Uterus (tissue), 7 donors: Measurements from ENCODE around the gene FAM20A.

GRCh38 chr17:67078086-67078529 lies 33.8 kb downstream of the CACNG1 start:
- PRO-cap, 4 experiments = no peak in any of the 4 experiments
- RAMPAGE, long total RNA, 2 experiments = no peak in any of the 2 experiments
- RRBS = no CpG with 5 or more reads among the region's 8 CpGs

GRCh38 chr17:67149768-67150299 lies 95.2 kb downstream of the HELZ start:
- PRO-cap, 4 experiments = no peak in any of the 4 experiments
- RAMPAGE, long total RNA, 2 experiments = no peak in any of the 2 experiments
- RRBS = no CpG with 5 or more reads among the region's 4 CpGs

DNA sequence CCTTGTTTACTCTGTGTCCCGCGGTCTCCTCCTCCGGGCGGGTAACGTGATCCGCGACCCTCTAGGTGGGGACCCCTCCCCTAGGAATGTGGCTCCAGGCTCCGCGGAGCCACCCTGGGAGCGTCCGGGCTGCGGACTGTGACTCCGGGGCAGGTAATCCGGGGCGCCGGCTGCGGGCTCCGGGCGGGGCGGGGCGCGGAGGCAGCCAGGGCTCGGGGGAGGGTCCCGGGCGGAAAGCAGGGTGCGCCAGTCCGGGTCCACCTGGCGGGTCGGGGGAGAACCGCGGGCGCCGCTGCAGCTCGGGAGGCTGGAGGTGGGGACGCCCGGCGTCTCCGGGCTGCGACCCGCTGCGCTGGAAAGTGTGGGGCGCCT lies 806 bp upstream of the HELZ start:
- PRO-cap, 4 experiments = peak in 2 of 4 experiments; most common plus-strand start position 249 of the sequence (in 2); most common minus-strand start position 138 of the sequence (in 2)
- RAMPAGE, long total RNA, 2 experiments = no peak in any of the 2 experiments
- RRBS = 2% methylated on average over 32 of the region's 42 CpGs

GRCh38 chr17:67246188-67246504 lies 1.1 kb upstream of the HELZ start:
- PRO-cap, 4 experiments = peak in 2 of 4 experiments; most common minus-strand start chr17:67246392 (in 2)
- RAMPAGE, long total RNA, 2 experiments = no peak in any of the 2 experiments
- RRBS = 3% methylated on average over 14 of the region's 23 CpGs

DNA sequence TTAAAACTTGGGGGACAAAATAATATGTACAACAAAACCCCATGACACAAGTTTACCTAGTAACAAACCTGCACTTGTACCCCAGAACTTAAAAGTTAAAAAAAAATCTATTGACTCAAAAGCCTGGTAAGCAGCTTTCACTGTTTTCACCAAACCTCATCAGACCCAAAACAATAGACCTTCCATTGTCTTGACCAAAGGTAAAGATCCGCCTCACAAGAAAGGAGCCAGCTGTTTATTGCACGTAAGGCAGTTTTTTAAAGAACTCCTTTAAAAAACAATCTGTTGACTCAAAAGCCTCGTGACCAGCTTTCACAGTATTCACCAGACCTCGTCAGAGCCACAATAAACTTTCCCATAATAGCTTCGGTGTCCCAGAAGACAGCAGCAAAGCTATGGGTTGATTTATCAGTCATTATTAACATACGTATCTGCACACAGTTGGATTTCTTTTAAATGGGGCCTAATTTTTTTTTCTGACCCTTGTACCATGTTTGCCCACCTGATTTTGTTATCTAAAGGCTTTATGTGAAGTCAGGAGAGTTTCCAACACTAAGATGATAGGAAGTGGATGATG lies 17.4 kb upstream of the HELZ start:
- PRO-cap, 4 experiments = peak in 2 of 4 experiments; most common plus-strand start position 358 of the sequence (in 2); most common minus-strand start position 161 of the sequence (in 1)
- RAMPAGE, long total RNA, 2 experiments = no peak in any of the 2 experiments
- RRBS = no CpG with 5 or more reads among the region's 6 CpGs

DNA sequence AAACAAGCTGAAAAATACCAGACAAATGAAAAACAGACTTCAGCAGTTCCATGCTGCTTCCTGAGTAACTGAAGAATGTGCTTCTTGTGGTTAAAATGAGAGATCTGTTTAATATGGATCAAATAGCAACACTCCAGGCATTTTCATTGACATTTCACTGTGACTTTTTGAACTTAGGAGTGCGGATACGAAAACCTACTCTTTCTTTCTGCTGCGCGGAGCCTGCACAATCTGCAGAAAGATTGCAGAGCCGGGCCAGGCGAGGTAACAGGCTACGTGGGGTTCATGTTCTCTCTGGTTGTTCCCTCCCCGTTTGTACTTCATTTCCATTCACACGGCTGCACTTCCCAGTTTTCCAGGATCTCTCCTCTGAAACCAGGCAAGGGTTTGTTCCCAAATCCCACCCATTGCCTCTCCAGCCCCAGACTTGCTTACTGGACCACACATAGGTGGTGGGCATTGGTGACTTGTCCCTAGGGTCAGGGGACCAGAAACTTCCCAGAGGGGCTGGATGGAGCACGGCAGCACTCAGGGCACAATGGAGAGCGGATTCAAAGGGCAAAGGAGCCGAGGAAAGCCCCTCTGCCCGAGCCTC lies 462 bp upstream of the PITPNC1 start:
- PRO-cap, 4 experiments = peak in 1 of 4 experiments; most common plus-strand start position 236 of the sequence (in 1)
- RAMPAGE, long total RNA, 2 experiments = no peak in any of the 2 experiments
- RRBS = no CpG with 5 or more reads among the region's 13 CpGs

DNA sequence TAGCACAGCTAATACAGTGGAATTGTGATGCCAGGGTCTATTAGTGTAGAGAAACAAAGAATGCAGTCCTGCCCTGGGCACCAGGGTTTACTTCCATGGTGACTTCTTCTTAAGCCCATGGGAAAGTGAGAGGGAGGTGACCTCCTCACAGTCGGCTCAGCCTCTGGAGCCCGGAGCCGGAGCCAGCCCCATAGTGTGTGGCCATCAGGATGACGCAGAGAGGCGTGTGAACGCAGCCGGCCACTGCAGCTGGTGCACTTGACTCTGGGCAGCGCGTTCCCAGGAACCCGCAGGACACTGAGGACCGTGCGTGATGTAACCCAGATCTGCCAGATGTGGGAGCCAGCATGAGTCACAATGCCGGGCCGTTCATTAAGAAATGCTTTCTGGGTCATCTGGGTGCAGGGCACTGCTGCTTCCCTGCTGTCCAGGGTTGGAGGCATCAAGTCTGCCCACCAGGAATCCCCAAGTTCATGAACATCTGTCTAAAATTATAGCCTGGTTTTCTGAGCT lies 114.0 kb downstream of the PITPNC1 start:
- PRO-cap, 4 experiments = peak in 4 of 4 experiments; most common plus-strand start position 229 of the sequence (in 1); most common minus-strand start position 165 of the sequence (in 4)
- RAMPAGE, long total RNA, 2 experiments = no peak in any of the 2 experiments
- RRBS = 4% methylated on average over 5 of the region's 14 CpGs

GRCh38 chr17:67891554-67892325 lies 66.4 kb downstream of the BPTF start:
- PRO-cap, 4 experiments = no peak in any of the 4 experiments
- RAMPAGE, long total RNA, 2 experiments = start-site peak on the plus strand in 1 of 2 experiments, at chr17:67891806-67891894 at its widest, 19 reads per replicate
- RRBS = no CpG with 5 or more reads among the region's 8 CpGs

- PRO-cap, 4 experiments = no peak in any of the 4 experiments
- RAMPAGE, long total RNA, 2 experiments = no peak in any of the 2 experiments
- RRBS = no CpG with 5 or more reads among the region's 5 CpGs
Observed at GRCh38 chr17:67910748-67911309, 85.4 kb downstream of the C17orf58 start.

DNA sequence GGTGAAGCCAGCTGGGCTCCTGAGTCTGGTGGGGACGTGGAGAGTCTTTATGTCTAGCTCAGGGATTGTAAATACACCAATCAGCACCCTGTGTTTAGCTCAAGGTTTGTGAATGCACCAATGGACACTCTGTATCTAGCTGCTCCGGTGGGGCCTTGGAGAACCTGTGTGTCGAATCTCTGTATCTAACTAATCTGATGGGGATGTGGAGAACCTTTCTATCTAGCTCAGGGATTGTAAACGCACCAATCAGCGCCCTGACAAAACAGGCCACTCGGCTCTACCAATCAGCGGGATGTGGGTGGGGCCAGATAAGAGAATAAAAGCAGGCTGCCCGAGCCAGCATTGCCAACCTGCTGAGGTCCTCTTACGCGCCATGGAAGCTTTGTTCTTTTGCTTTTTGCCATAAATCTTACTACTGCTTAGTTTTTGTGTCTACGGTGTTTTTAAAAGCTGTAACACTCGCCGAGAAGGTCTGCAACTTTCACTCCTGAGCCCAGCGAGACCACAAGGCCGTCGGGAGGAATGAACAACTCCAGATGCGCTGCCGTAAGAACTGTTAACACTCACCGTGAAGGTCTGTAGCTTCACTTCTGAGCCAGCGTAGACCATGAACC lies 16.9 kb downstream of the KPNA2 start:
- PRO-cap, 4 experiments = no peak in any of the 4 experiments
- RAMPAGE, long total RNA, 2 experiments = no peak in any of the 2 experiments
- RRBS = no CpG with 5 or more reads among the region's 20 CpGs

DNA sequence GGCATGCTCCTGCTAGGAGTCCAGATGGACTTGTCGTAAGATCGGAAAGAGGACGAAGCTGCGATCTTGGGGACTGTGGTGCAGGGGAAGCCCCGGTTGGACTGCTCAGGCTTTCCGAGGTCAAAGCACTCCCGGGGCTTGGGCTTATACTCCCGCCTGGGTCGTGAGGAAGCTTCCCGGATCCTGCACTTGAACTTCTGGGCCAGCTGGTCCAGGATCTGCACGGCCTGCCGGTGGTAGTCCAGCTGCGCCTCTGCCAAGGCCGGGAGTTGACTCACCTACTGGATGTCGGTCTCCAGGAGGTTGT lies 99.1 kb downstream of the KPNA2 start:
- PRO-cap, 4 experiments = peak in 2 of 4 experiments; most common minus-strand start position 255 of the sequence (in 2)
- RAMPAGE, long total RNA, 2 experiments = no peak in any of the 2 experiments
- RRBS = 92% methylated on average over 7 of the region's 15 CpGs

DNA sequence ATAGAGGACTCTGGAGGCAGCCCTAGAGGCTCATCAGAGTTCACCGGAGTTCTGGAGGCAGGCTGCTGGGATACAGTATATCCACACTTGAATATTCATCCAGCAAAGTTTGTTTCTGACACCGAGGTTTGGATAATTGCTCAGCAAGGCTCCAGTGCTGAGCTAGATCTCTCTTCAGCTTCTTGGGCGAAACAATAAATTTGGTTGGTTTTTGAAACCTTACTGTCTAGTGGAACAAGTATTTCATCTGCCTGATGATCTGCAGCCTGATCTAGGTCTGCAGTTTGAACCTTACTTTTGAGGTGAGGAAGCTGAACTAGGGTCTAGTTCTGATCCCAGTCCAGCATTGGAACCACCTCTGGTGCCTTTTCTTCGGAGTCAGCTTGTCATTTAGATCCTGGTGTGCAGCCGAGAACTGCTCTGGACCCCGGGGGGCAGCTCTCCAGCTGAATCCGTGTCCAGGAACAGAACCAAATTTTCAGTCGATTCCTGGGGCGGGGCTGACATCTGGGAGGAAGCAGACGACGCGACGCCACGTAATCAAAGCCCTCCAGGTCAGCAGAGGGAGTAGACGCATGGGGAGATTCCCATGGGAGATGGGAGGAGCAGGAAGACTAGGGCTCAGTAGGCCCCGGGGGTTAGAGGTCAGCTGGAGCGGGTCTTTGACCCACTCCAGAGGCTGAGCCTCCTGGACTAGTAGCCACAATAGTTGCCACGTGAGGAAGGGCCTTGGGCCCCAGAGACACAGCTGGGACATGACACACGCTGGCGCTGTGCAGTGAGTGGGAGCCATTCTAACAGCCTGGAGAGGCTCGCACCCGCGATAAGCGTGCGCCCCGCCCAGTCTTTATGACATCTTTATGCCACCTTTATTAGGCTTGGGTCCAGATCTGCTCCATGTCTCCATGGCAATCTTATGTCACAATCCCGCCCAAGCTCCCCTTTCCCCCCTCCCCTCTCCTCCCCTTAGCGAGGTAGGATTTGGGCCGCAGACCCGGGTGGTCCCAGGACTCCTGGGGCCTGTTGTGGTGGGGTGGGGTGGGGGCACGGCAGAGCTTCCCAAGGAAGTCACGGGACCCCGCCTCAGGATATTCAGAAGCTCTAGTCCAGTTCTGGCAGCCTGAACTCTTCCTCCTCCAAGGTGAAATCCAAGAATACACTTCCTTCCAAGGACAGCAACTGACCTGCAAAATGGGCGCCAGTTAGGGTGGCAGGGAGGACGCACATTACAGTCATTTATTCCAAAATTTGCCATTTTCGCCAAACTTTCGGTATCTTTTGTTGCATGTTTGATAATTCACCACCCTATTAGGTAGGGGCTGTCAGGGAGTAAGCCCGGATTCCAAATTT lies 95.7 kb upstream of the AMZ2 start:
- PRO-cap, 4 experiments = no peak in any of the 4 experiments
- RAMPAGE, long total RNA, 2 experiments = no peak in any of the 2 experiments
- RRBS = 94% methylated on average over 1 of the region's 38 CpGs

GRCh38 chr17:68238984-68239473 lies 8.8 kb upstream of the AMZ2 start:
- PRO-cap, 4 experiments = no peak in any of the 4 experiments
- RAMPAGE, long total RNA, 2 experiments = no peak in any of the 2 experiments
- RRBS = no CpG with 5 or more reads among the region's 1 CpG

- PRO-cap, 4 experiments = no peak in any of the 4 experiments
- RAMPAGE, long total RNA, 2 experiments = no peak in any of the 2 experiments
- RRBS = no CpG with 5 or more reads among the region's 9 CpGs
Observed at GRCh38 chr17:68440991-68441602, 16.2 kb downstream of the WIPI1 start.

GRCh38 chr17:68446395-68447178 lies 10.7 kb downstream of the WIPI1 start:
- PRO-cap, 4 experiments = no peak in any of the 4 experiments
- RAMPAGE, long total RNA, 2 experiments = no peak in any of the 2 experiments
- RRBS = no CpG with 5 or more reads among the region's 11 CpGs

DNA sequence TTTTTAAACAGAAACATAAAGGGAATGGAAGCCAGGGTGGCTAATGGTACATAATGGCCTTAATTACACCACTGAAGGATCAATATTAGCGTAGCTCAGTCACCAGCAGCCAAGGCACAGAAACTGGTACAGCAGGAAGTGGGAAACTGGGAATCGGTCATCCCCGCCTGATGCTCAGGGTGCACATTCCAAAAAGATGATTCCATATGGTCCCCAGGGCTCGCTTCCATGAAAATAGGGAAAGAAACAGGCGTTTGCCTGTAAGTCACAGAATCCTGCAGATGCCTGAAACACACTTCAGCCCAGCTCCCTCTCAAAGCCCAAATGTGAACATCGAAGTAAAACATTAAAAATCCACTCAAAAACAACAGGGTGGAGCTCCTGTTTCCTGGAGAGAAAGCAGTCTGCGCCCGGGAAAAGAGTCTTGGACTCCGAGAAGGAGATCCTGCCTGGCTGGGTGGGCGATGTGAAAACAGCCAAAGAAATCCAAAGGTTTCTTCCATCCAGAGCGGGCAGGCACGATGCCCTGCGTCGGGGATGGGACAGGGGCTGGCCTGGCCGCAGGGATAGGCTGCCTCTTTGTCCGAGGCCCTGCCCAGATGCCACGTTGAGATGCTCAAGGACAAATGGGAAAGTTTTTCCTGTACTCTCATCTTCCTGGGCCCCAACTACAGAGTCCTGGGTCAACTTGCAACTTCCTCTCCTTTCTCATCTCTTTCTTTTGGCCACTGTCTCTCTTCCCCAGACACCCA lies 858 bp downstream of the WIPI1 start:
- PRO-cap, 4 experiments = peak in 4 of 4 experiments; most common plus-strand start position 270 of the sequence (in 3); most common minus-strand start position 530 of the sequence (in 4)
- RAMPAGE, long total RNA, 2 experiments = no peak in any of the 2 experiments
- RRBS = no CpG with 5 or more reads among the region's 17 CpGs

DNA sequence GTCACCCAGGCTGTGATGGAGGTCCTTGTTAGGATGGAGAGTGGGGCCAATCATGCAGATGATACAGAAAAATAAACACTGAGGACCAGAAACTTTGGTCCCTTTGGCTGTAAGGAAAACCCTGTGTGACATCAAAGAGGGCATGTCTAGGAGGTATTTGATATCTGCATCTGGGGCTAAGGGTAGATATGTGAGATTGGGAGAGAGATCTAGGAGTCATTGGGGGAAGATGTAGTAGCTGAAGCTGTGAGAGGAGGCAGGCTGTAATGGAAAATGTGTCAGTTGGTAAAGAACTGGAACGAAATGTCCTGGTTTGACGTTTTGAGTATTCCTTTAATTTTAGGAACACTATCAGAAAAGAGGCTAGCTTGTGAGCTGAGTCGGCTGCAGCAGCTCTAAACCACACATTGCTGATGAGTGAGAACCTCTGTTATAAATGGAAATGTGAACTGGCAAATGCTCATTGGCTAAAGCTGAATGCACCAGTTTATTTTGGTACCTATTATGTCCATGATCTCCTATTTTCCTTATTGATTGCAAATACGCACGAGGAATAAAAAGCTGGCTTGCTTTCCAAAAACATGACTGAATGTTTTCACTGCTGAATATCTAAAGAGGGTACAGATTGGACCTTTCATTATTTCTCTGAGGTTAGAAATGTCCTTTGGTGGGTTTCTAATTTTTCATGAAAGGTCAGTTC lies 11.0 kb upstream of the WIPI1 start:
- PRO-cap, 4 experiments = no peak in any of the 4 experiments
- RAMPAGE, long total RNA, 2 experiments = no peak in any of the 2 experiments
- RRBS = no CpG with 5 or more reads among the region's 5 CpGs

- PRO-cap, 4 experiments = no peak in any of the 4 experiments
- RAMPAGE, long total RNA, 2 experiments = no peak in any of the 2 experiments
- RRBS = no CpG with 5 or more reads among the region's 14 CpGs
Observed at GRCh38 chr17:68540615-68541265, 28.5 kb downstream of the PRKAR1A start.

GRCh38 chr17:68599085-68599571 lies 2.0 kb downstream of the FAM20A start:
- PRO-cap, 4 experiments = peak in 3 of 4 experiments; most common plus-strand start chr17:68599274 (in 1)
- RAMPAGE, long total RNA, 2 experiments = no peak in any of the 2 experiments
- RRBS = no CpG with 5 or more reads among the region's 6 CpGs

DNA sequence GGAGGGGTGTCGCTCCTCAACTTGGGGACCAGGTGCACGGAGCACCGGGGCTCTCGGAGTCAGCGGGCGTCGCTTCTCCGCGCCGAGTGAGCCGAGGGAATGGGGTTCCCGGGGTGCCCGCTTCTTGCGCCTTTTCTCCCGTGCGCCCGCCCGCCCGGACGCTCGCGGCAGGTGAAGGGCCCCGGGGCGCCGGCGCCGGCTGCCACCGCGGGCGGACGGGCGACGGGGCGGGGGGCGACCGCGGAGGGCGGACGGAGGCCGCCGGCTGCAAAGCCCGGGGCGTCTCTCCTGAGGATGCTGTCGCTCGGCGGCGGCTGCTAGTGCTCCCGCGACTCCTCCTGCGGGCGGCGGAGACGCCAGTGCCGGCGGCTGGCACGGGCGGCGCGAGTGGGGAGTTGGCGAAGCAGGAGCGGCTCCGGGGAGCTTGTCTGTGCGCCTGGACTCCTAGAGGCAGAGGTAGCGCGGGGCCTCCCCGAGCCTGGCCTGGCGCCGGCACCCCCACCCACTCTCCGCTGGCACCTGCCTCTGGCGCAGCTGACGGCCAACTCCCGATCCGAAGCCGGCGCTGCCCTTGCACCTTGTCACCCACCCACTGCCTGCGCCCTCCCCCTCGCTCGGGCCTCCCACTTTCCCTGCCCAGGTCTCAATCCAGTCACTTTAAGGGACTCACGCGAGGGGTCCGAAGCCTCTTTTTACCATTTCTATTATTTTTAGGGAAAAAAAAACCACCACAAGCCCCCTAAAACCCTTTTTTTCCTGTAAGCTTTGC lies at the start of gene FAM20A:
Gene FAM20A (minus strand): TSS at position 547 of the 769 bp plus-strand sequence.
- PRO-cap, 4 experiments = peak in 4 of 4 experiments; most common plus-strand start position 655 of the sequence (in 1); most common minus-strand start position 527 of the sequence (in 3)
- RAMPAGE, long total RNA, 2 experiments = start-site peak on the minus strand in 1 of 2 experiments, centred at position 567 of the sequence, 5 reads per replicate
- RRBS = 2% methylated on average over 64 of the region's 81 CpGs